ENCODE results near the genes UVRAG and EMSY.

DNA sequence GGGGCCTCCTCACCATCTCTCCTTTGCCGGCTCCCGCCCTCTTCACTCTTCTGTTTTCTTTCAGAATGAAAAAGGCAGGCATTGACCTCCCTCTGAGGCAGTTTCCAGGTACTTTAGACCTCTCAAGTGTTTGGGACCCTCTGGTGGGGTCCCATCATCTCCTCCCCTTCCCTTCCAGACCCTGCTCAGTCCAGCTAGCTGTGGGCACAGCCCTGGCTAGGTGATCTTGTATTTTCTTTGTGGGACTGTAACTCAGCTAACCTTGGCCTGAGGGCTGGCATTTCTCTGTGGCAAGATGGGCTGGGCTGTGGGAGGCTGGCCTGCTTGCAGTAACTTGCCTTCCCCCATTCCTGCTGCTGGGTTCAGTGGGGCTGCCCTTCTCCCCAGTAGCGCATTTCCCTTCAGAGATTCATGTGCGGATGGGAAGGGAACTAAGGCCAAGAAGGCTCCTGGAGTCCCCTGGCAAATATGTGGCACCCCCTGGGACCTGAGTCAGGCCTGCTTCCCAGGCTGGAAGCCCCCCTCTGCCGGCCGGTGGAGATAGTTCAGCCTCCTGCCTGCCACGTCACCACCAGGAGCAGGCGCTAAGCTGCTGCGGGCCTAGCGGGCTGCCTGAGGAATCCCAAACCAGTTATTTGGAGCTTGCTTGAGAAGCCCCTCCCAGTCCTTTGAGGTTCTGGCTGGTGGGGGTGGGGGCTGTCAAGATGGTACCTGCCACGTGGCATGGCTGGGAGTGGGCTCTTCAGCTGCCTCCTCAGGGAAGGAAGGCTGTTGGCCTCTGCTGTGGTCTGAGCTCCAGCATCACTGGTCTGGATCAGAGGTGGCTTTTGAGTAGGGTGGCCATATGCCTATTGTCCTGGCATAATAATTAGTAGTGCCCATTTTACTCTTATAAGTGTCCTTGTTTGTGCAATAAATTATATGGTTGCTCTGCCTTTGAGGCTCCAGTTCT, 1.9 kb downstream of the SERPINH1 start:
- RRBS = no CpG with 5 or more reads among the region's 11 CpGs

DNA sequence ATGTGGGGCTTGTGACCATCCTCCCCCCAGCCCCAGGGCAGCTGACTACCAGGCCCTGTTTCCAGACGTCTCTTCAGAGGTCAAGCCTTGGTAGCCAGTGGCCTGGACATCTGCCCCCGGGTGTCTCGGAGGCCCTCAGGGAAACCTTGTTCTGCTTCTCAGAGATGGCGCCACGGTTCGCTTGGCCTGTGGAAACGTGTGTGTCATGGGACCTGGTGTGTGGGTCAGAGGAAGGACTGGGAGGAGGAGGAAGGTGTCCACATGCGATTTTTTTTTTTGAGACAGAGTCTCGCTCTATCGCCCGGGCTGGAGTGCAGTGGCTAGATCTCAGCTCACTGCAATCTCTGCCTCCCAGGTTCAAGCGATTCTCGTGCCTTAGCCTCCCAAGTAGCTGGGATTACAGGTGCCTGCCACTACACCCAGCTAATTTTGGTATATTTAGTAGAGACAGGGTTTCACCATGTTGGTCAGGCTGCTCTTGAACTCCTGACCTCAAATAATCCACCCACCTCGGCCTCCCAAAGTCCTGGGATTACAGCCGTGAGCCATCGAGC, 22.4 kb downstream of the SERPINH1 start:
- RRBS = no CpG with 5 or more reads among the region's 16 CpGs

- RRBS = no CpG with 5 or more reads among the region's 4 CpGs
These were observed 17.2 kb downstream of the MOGAT2 start for GRCh38 chr11:75734639-75735389.

DNA sequence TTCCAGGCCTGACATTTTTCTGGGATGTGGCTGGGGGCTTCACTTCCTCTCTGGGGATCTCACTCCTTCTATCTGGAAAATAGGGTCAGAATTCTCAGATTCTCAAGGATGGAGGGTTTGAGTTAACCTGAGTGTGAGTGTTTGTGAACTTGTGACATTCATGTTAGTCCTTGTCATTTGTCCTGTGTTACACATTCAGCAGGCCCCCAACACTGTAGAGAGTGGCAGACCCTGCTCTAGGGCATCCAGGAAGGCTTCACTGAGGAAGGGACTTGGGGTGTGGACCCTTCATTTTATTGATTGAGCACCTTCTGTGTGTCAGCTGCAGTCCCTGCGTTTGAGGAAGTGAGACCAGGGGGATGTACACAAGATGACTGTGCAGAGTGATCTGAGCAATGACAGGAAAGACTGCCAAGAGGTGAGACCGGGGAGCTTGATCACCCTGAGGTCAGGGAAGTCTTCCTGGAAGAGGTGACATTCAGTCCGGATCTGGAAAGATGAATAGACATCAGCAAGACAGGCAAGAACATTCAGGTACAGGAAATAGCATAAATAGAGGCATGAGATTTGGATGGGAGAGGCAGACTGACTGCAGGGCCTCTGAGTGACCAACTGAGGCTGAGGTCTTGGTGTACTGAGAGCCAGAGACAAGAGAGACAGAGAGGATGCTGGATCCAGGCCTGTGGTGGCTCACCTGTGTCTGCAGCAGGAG, 5.0 kb downstream of the DGAT2 start:
- RRBS = 11% methylated on average over 2 of the region's 3 CpGs

- RRBS = 2% methylated on average over 8 of the region's 52 CpGs
These were observed at the start of gene UVRAG for GRCh38 chr11:75814426-75815314. TSS of gene UVRAG (plus strand) at chr11:75815210.

GRCh38 chr11:75979132-75979939, 164.3 kb downstream of the UVRAG start:
- RRBS = no CpG with 5 or more reads among the region's 24 CpGs

DNA sequence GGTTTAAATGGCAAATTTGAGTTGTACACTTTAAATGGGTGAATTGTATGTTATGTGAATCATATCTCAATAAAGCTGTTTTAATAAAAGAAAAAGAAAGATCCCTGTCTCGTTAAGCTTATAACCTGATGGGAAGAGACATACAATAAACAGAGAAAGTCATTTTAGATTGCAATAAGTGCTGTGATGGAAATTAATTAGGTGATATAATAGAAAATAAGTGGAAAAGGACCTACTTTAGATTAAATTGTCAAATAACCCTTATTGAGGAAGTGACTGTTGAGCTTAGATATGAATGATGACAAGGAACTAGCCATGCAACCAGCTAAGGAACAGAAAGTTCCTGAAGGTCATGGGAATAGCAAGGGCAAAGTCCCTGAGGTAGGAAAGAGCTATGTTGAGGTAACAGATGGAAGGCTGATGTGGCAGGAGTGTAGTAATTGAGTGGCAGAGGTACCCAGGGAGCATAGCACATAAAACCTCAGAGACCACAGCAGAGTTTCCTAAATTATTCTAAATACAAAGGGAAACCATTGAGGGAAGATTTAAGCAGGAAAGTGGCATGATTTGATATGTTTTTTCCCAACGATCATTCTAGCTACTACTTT, 135.2 kb downstream of the WNT11 start:
- RRBS = no CpG with 5 or more reads among the region's 2 CpGs

DNA sequence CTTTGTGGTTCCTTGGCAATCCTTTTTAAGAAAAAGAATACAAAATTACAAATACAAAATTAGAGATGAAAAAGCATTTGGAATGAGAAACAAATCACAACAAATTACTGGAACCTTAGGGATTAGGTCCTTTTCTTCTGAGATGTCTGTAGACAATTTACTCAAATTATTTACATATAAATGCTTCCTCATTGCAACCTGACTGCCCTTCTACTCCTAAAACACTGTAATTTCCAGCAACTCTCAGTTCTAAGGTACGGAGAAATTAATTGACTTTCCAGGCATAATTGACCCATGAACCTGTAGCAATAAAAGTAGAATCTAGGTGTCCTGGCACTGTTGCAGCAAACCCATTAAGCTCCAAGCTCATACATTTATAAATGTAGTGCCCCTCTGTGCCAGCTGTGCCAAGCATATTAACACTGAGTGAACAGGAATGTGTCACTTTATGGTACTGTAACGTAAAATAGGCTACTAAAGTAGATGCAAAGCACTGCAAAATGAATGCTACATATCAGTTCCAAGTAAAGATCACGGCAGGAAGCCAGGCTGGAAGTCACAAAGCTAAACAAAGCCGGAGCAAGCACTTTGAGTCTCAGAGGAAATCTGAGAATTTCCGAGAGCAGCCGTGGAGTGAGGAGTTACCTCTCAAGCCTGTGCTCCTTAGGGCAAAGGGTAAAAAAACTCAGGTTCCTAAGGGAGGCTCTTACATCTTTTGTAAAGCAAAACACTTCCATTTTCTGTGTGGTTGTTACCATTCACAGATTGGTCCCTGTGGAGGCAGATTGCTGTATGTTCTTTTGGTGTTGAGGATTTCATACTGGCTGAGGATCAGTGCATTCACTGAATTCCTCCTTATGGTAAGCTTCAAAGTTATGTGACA, 85.8 kb downstream of the WNT11 start:
- RRBS = no CpG with 5 or more reads among the region's 6 CpGs

DNA sequence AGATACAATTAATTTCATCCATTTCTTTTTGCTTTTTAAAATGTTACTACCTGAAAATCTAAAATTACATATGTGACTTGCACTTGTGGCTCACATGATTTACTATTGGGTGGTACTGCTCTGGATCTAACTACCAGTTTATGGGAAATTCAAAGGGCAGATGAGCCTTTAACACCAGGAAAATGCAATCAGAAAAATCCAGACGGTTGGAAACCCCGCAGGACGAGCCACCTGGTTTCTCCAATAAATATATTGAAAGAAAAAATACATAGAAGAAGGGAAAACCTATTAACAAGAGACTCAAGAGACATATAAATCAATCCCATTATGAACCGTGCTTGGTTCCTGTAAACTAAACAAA, 55.2 kb downstream of the WNT11 start:
- RRBS = no CpG with 5 or more reads among the region's 4 CpGs

DNA sequence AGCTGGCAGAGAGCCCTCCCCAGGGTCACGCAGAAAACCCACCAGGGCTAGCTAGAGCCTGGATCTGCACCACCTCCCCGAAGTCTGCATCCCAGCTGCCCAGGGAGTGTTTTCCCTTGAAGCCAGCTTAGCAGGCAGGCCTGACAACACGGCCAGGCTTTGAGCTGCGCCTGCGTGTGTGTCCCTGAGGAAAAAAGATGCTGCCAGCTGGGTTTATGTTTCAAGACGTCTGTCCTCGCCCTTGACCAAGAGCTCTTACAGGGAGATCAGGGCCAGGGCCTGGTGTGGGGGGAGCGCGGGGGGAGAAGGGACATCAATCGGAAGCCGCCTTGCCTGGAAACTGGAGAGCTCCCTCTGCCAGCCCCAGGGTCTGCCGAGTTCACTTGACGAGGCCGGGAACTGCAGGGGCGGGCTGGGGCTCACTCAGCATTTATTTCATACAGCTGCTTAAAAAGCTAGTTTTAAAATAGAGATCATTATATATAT, 20.3 kb downstream of the WNT11 start:
- RRBS = no CpG with 5 or more reads among the region's 15 CpGs

DNA sequence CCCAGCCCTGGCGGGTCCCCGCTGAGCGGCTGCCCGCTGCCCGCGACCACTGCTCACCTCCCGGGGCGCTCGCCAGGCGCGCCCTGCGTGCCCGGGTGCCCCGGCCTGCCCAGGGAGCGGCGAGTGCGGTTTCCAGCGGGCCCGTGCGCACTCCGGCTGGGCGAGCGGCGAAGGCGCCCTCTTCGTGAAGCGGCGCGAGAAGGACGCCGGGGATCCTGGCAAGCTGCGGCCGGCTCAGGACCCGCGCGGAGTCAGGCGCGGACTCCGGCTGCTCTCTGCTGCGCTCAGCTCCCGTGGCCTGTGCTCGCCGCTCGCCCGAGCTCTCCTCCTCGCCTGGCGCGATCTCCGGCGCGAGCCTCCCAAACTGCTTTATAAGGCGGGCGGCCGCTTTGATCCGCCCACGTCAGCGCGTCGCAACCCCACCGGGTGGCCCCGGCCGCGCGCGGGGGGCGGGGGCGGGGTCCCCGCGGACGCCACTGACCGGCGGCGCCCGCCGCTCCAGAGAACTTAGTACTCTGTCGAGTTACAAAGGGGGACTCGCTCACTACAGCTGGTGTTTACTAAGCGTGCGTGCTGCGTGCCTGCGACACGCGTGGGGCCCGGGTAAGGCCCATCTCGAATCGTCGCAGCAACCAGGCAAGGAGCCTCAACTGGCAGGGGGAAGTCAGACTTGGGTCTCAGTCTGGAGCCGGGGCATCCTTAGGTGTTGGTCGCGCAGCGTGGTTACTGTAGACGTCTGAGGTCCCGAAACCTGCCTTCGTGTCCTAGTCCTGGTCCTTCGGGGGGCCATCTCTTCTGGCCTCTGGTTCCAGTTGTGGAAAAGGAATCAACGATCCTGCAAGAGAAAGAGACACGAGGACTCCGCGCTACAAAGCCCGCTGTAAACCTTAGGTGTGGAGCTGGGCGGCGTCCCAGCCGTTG, 4.4 kb upstream of the WNT11 start:
- RRBS = 20% methylated on average over 62 of the region's 103 CpGs

GRCh38 chr11:76443880-76445320, at the start of gene EMSY:
TSS of gene EMSY (plus strand) at chr11:76445018.
- RRBS = 2% methylated on average over 8 of the region's 77 CpGs

DNA sequence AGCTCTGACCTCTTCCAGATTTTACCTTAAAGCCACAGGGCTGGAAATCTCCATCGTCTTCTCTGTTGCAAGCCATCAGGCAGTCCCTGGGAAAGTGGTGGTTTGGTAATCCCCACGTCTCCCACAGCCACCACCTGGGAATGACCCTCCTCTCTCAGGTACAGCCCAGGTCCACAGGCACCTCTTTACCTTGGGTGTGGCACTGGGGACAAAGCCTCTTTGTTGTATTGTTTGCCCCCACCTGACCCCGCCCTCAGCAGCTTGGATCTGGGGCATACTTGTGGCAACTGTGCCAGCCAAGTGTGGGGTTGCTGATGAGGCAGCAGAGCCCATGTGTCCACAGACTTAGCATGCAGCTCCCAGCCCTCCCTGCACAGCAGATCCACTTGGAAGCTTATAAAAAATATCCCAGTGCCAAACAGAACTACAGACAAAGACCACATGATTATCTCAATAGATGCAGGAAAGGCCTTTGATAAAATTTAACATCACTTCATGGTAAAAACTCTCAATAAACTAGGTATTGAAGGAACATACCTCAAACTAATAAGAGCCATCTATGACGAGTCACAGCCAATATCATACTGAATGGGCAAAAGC, 77.5 kb downstream of the LRRC32 start:
- RRBS = no CpG with 5 or more reads among the region's 4 CpGs

- RRBS = no CpG with 5 or more reads among the region's 20 CpGs
These were observed 62.5 kb downstream of the LRRC32 start for GRCh38 chr11:76608048-76608474.

DNA sequence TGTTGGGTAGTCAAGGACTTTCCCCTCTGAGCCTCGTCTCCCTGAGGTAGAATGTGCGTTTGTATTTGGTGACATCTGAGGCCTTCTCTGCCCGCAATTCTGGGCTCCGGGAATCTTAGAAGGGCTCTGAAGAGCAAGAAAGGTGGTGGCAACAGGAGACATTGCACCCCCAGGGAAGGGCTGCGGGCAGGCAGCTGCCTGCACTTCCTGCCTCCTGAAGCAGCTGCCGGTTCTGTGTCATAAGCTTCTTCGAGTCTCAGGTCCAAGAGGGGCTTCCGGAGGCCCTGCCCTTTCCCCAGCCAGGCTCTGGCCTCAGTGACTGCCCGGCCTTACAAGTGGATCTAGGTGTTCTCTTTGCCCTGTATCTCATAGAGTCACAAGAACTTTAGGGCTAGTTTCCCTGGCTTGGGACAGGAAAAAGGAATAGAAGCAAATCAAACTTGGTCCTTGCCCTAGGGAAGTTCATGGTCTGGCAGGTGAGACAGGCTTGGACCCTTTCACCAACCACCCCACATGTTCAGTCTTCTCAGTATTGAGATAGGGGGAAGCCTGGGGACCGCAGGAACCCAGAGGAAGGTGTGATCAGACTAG, 5.7 kb downstream of the LRRC32 start:
- RRBS = 2% methylated on average over 4 of the region's 10 CpGs

- RRBS = no CpG with 5 or more reads among the region's 14 CpGs
These were observed 29.7 kb upstream of the LRRC32 start for GRCh38 chr11:76700102-76700838.

DNA sequence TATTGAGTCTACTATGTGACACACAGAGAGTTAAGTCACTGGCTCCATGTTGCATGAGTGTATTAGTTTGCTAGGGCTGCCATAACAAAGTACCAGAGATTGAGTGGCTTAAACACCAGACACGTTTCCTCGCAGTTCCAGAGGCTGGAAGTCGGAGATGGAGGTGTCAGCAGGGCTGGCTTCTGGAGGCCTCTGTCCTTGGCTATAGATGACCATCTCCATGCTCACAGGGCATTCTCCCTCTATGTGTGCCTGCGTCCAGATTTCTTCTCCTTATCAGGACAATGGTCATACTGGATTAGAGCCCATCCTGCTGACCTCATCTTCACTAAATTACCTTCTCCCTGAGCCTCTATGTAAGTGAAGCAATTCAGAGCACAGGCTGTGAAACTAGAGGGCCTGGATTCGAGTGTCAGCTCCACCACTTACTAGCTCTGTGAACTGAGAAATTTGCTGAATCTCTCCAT, 13.1 kb upstream of the TSKU start:
- RRBS = no CpG with 5 or more reads among the region's 5 CpGs

- RRBS = no CpG with 5 or more reads among the region's 12 CpGs
These were observed 10.6 kb upstream of the TSKU start for GRCh38 chr11:76772263-76773197.

DNA sequence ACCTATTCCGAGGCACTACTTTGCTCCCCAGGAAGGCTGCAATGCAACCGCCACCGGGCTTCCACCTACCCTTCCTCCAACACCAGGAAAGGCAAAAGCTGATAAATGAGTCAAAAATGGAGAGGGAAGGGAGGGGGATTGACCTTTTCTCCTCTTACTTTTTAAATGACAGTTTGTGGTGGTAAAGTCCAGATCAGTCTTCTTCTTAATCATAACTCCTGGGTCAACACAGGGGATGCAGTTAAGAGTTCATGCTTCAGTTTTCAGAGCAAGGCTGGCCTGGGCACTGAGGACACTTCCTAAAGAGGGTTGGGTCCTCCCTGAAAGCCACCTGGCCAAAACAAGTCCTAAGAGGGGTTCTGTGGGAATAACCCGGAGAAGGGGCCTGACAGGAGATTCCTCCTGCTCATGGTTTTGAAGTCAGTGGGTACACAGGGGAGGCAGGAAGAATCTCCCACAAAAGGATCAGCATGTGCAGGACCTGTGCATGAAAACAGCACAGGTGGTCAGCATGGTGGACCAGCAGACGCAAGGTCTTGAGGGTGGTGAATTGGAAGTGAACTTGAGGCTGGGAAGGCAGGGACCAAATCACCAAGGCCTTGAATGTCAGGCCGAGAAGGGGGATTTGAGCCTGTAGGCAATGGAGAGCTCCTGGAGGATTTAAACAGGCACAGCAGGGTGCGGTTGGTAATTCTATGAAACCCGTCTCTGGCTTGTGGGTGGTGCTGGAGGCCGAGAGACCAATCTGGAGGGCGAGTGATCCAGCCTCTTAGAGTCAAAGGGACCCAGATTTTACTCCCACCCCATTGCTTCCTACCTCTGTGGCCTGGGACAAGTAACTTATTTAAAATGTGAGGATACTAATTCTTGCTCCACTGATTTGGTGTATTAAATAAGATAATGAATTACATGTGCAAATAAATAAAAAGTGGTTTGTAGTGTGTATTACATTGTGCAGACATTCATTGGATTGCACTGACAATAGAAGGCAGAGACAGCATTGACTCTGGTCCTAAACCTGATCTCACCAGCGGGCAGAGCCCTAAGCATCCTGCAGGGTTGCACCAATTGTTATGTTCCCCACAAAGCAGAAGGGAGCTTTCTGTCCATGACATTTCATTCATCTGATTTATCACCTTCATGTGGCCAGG, 2.3 kb downstream of the TSKU start:
- RRBS = no CpG with 5 or more reads among the region's 11 CpGs

GRCh38 chr11:76938407-76939053, 77.8 kb downstream of the ACER3 start:
- RRBS = no CpG with 5 or more reads among the region's 5 CpGs

Data from CMK (cell line).